Spleen (tissue), 7 donors: ENCODE measurements around the genes NAV1, TIMM17A and GPR37L1.

DNA sequence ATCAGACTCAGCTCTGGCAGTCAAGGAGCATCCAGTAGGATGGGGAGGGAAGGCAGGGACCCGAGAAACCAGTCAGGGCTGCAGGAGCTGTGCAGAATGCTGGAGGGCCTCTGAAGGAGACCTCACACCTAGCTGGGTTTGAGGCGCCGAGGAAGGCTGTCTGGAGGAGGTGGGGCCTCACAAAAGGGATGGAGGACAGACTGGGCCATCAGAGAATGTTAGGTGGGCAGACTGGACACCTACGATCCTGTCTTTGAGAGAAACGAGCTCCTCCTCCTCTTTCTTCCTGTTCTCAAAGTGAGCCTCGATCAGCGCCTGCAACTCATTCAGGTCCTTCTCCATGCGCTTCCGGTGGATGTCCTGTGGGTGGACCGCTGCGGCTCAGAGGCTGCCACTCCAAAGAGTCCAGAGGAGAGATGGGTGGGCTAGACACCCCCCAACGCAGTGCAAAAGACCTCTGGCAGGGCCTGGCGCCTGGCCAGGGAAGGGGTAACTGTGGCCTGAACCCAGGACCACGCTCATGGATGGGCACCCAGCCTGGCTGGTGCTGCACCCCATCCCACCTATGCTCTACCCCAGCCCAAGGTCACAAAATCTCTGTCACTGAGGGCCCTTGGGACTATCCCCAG lies 12.4 kb downstream of the TNNT2 start:
- PRO-cap, 4 experiments = no peak in any of the 4 experiments
- RAMPAGE, long total RNA, 4 experiments = no peak in any of the 4 experiments

DNA sequence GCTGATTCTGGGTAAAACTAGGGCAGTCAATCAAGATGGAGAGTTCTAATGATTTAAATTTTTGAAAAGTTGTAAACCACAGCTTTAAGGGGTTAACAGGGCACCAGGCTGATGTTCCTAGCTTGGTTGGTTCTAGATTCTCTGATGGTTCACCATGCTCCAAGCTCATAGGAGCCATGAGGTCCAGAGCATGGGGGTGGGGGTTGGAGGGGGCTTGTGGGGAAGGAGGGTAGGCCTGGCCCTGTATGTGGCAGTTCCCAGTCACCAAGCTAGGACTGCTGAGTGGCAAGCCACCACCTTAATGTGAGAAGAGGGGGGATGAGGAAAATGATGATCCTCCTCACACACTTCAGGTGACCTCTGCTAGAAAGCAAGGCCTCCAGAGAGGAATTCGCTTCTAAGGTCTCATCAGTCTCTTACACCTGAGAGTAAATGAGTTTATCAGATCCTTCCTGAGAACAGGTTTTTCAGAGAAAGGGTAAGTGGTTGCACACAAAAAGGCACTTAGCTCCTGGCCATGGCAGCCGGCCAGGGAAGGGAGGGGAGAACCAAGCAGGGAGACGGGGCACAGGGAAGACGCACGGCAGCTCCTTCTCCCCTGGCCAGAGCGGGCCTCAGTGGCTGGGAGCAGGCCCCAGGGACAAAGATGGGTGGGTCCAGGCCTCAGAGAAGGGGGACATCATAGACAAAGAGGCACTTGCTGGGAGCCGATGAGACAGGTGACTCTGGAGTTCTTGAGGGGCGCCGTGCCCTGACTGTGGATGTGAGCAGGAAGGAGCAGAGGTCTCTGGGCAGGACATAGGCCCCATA lies 3.5 kb upstream of the TNNT2 start:
- PRO-cap, 4 experiments = no peak in any of the 4 experiments
- RAMPAGE, long total RNA, 4 experiments = no peak in any of the 4 experiments

- PRO-cap, 4 experiments = no peak in any of the 4 experiments
- RAMPAGE, long total RNA, 4 experiments = no peak in any of the 4 experiments
Observed at GRCh38 chr1:201466230-201467145, 2.5 kb downstream of the PHLDA3 start.

DNA sequence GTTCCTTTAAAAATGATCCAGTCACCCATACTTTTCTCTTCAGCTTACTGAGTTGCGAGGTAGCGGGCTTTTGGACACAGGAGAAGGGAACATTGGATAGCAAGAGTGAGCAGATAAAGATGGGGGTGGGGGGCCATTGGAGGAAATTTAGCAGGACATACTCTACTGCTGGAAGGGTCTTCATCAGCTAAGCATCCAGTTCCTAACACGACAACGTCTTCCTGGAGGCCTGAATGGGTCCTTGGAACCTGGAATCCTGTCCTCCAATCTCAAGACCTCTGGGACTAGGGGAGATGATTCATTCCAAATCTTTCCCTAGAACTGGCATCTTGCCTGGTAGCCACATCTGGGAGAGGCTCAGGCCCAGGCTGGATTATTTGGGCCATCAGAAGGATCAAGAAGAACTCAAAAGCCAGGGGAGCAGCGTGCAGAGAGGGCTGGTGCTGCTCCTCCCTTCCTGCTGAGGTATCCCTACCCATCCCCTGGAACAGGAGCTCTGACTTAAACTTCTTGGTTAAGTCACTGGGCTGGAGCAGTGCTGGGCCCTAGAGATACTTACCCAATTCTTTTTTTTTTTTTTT lies 2.7 kb upstream of the PHLDA3 start:
- PRO-cap, 4 experiments = no peak in any of the 4 experiments
- RAMPAGE, long total RNA, 4 experiments = no peak in any of the 4 experiments

GRCh38 chr1:201538849-201539564 lies at the start of gene NAV1:
TSS of gene NAV1 (plus strand) at chr1:201539127.
- PRO-cap, 4 experiments = peak in 4 of 4 experiments; most common plus-strand start chr1:201539127 (in 4); most common minus-strand start chr1:201539390 (in 3)
- RAMPAGE, long total RNA, 4 experiments = no peak in any of the 4 experiments

DNA sequence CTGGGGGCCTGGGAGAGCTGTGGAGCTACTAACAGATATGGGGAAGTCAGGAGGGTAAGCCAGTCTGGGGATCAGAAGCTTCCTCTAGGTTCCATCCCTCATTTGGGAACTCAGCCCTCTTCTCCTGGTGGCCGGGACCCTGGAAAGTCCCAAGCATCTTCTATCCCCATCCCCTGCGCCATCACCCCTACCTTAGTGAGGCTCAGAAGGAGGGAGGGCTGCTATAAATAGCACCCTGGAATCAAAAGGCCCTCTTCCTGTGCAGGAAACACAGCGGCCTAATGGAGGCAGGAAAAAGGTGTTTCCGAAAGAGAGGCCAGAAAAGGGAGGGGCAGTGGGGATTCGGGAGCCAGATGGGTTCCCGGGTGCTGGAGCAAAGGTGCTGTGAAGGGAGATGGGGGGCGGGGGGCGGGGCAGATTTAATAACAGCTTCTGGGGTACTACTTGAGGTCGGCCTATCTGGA lies 16.6 kb downstream of the NAV1 start:
- PRO-cap, 4 experiments = no peak in any of the 4 experiments
- RAMPAGE, long total RNA, 4 experiments = no peak in any of the 4 experiments

GRCh38 chr1:201599656-201599882 lies 60.6 kb downstream of the NAV1 start:
- PRO-cap, 4 experiments = no peak in any of the 4 experiments
- RAMPAGE, long total RNA, 4 experiments = no peak in any of the 4 experiments

- PRO-cap, 4 experiments = no peak in any of the 4 experiments
- RAMPAGE, long total RNA, 4 experiments = no peak in any of the 4 experiments
Observed at GRCh38 chr1:201769674-201770780, 58.9 kb upstream of the IPO9 start.

- PRO-cap, 4 experiments = peak in 1 of 4 experiments; most common plus-strand start chr1:201884099 (in 1)
- RAMPAGE, long total RNA, 4 experiments = no peak in any of the 4 experiments
Observed at GRCh38 chr1:201883386-201884257, 5.1 kb upstream of the SHISA4 start.

DNA sequence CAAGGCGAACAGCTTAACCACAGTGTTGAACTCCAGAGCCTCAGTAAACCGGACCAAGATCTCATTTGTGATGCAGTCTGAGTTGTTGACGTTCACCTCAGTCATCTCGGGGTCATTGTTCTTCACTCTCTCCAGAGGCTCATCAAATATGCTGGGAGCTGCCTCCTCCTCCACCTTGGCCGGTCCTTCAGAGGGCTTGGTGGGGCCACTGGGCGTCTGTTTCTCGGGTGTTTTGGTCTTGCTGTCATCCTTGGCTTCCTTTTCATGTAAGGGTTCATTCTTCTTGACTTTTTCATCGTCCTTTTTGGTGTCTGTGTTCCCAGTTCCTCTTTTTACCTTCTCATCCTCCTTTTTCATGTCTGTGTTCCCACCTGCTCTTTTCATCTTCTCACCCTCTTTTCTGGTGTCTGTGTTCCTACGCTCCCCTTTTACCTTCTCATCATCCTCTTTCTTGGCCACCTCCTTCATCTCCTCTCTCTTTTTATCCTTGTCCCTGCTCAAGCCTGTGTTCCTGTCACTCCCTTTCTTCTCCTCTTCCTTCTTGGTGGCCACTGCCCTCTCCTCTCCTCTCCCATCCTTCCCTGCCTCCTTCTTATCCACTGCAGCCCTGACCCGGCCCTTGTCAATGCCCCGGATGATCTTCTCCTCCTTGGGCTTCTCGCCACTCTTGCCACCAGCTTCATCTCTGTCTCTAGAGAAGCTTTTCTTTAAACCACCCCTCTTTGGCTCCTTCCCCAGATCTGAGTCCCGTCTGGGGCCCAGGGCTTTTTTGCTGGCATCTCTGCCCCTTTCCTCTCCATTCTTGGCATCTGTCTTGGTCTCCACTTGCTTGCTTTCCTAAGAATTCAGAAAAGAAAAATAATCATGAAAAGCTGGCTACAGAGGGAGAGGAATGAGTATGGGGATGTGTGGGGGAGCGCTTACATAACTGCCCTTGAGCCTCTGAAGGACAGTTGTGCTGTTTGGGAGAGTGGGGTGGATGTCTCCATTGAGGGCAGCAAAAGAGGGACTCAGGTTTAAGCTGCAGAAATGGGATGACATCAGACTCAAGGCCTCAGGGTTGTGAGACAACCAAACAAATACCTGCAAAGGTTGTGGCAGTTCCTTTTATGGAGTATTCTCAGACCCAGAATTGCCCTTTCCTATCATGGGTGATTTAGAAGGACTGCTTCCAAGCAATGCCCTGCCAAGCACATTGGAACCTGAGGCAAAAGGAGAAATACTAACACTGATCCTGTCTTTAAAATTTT lies 11.6 kb downstream of the SHISA4 start:
- PRO-cap, 4 experiments = no peak in any of the 4 experiments
- RAMPAGE, long total RNA, 4 experiments = no peak in any of the 4 experiments

DNA sequence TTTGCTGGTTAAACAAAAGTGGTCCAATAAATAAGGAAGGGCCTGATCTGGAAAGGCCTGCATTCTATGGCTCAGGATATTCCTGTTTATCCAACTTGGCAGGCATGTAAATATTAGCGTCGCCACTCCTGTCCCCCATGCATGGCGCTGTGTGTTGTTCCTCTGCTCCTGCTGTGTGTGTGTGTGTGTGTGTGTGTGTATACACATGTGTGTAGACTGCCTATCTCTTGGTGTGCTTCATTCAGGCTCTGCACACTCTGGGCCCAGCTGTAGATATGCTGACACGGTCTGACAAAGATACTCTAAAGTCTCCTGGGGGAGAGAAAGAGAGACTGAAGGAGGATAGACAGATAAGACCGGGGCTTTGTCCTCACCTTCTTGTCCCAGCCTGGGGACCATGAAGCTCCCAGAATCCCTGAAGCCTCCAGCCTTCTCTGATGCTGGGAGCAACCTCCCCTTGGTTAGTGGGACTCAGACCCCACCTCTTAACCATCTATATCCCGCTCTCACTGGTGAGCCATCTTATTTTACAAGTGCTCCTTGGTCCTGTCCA lies 6.7 kb downstream of the LMOD1 start:
- PRO-cap, 4 experiments = no peak in any of the 4 experiments
- RAMPAGE, long total RNA, 4 experiments = no peak in any of the 4 experiments

- PRO-cap, 4 experiments = peak in 4 of 4 experiments; most common plus-strand start chr1:201955515 (in 4); most common minus-strand start chr1:201955299 (in 2)
- RAMPAGE, long total RNA, 4 experiments = start-site peak on the plus strand in 3 of 4 experiments, at chr1:201955499-201955524 at its widest, 79 to 126 reads per replicate
Observed at GRCh38 chr1:201955123-201955610, at the start of gene TIMM17A. TSS of gene TIMM17A (plus strand) at chr1:201955503.

GRCh38 chr1:201982074-201982432 lies 395 bp upstream of the RNPEP start:
- PRO-cap, 4 experiments = no peak in any of the 4 experiments
- RAMPAGE, long total RNA, 4 experiments = no peak in any of the 4 experiments

- PRO-cap, 4 experiments = no peak in any of the 4 experiments
- RAMPAGE, long total RNA, 4 experiments = no peak in any of the 4 experiments
Observed at GRCh38 chr1:201999443-202000276, 10.7 kb upstream of the ELF3 start.

DNA sequence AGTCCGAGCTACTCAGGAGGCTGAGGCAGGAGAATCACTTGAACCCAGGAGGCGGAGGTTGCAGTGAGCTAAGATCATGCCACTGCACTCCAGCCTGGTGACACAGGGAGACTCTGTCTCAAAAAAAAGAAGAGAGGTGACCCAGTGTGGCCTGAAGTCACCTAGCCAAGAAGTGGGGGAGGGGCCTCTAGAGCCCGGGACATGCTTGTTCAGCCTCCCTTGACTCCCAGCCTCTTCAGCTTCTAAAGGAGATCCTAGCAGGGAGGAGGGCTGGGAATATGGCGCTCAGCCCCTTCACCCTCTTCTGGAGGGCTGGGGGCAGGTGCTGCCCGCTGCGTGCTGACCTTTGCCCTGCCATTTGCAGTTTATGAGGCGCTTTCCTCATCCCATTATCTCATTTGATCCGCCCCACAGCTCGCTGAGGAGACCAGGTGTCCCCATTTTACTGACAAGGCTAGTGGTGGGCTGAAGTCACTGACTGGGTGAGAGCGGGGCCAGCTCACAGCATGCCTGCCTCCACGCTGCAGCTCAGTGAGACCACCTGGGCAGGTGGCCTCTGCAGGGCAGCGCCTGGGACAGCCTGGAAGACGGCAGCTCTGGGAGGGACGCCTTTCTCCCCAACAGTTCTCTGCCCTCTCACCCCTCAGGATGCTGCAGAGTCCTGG lies 7.4 kb downstream of the ELF3 start:
- PRO-cap, 4 experiments = no peak in any of the 4 experiments
- RAMPAGE, long total RNA, 4 experiments = no peak in any of the 4 experiments

- PRO-cap, 4 experiments = no peak in any of the 4 experiments
- RAMPAGE, long total RNA, 4 experiments = no peak in any of the 4 experiments
Observed at GRCh38 chr1:202073274-202073615, 49.5 kb upstream of the GPR37L1 start.

- PRO-cap, 4 experiments = no peak in any of the 4 experiments
- RAMPAGE, long total RNA, 4 experiments = no peak in any of the 4 experiments
Observed at GRCh38 chr1:202122497-202123088, at the start of gene GPR37L1. TSS of gene GPR37L1 (plus strand) at chr1:202122917.

GRCh38 chr1:202130297-202131430 lies 7.9 kb downstream of the GPR37L1 start:
- PRO-cap, 4 experiments = no peak in any of the 4 experiments
- RAMPAGE, long total RNA, 4 experiments = no peak in any of the 4 experiments

DNA sequence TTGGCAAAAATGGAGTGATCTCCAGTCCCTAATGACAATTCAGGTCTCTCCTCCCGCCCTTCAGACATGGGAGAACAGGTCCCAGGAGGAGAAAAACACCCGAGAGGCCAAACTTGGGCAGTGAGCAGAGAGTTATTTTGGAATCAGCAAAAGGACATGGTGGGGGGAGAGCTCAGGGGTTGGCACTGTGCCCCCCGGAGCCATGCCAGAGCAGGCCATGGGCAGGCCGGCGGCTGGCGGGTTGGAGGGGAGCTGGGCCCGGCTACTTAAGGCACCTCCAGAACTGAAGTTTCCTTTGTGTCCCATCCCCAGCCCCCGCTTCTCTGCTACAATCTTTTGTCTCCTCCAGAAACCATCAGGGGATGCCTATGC lies 7.1 kb downstream of the LGR6 start:
- PRO-cap, 4 experiments = no peak in any of the 4 experiments
- RAMPAGE, long total RNA, 4 experiments = no peak in any of the 4 experiments

GRCh38 chr1:202223092-202223573 lies 29.5 kb downstream of the LGR6 start:
- PRO-cap, 4 experiments = no peak in any of the 4 experiments
- RAMPAGE, long total RNA, 4 experiments = no peak in any of the 4 experiments